ENCODE measurements around the genes ANKRD60, GNAS and ZNF831.

DNA sequence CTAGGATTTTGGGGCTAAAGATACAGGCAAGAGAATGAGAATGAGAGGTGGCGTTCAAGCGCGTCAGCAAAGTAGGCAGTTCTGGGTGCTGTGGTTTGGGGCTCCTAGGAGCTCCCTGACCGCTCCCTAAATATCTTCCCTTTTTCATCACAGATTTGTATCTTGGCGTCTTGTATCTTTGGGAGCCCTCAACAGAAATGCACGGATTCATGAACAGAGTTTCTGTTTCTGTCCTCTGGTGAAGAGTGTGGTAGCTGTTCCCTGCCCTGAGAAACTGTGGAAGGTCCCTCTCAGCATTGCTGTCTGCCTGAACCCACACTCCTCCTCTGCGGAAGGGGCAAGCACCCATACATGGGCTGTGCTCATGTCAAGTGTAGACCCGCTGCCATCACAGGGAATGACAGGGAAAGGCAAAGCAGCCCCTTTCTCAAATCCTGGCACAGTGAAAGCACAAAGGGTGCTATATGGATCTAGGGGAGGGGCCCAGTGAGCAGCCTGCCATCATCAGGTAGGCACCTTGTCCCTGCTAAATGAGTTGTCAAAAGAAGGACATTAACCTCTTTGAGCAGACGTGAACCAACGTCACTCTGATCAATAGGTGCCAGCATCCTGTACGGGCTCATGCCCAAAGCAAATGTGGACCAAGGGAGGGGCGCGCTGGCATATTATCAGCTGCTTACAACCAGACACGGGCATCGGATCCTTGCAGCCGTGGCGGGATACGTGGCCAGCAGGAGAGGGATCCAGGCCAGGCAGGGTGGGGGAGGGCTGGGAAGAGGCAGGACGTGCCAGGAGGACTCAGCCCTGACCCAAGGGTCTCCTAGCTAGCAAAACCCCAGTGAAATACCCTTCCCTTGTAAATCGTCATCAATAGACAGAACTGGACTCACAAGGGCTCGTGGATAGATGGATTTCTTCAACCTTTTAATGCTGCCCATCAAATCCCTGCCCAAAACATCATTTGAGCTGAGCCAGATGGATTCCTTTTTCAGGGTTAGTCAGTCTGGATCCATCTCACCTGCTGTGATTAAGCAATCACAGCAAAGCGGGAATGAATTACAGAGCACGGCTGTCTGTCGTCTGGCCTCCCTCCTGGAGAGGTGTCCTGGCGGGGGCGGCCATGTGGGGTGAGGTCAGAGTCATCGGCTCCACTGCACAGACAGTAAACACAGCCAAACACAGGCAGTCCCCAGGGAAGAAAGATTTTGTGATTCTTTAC is 209.6 kb upstream of the C20orf85 start:
- PRO-cap: no peak

DNA sequence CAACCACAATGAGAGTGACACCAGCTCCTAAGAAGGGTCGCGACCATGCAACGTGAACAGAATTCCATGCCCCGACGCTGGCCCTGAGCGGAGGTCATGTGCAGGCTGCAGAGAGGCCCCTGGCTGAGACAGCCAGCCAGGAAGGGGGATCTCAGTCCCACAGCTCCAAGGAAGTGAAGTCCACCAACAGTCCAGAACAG is 200.1 kb upstream of the C20orf85 start:
- PRO-cap: no peak

DNA sequence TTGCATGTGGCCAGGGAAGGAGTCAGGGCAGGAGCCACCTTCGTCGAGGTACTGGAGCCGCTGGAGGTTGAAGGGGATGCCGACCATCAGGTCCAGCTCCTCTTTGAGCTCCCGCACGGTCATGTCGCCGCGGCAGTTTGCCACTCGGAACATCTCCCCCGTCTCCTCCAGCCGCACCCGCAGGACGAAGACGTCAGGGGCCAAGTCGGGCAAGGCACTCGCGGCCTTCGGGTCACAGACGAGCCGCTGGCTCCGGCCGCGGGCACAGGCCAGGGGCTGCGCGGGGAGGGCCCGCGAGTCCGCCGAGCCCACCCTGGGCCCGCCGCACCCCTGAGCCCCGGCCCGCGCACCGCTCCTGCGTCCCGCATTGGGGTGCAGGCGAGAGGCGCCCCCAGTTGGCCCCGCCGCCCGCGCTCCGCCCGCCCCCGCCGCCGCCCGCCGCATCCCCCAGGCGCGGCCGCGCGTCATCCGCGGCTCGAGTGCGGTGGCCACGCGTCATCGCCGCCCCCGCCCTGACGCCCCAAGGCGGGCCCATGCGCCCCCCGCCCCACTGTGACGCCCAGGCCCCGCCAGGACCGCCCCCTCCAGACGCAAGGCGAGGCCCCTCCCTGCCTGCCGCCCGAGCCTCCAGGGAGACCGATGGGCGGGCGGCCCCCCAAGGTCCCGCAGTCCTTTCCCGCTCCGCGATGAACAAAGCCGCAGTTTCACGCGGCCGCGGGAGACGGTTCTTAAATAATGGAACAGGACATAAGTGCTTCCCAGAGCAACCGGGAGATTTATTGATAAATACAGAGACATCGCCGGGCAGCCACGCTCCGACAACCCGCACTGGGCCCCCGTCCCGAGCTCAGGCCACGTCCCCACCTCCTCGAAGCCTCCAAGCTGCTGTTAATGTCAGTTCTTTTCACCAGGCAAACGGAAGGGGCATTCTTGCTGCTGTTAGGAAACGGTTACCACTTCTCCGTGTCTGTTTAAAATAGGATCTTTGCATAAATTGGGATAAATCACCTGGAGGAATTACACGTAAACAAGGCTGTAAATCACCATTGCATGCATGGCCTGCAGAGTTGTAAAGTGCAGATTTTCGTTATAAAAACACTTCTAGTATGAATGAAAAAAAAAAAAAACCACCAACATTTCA is at the start of gene ANKRD60:
Gene ANKRD60, minus strand, starts transcription at position 468 of the 1,141 bp plus-strand sequence.
- PRO-cap: no peak

DNA sequence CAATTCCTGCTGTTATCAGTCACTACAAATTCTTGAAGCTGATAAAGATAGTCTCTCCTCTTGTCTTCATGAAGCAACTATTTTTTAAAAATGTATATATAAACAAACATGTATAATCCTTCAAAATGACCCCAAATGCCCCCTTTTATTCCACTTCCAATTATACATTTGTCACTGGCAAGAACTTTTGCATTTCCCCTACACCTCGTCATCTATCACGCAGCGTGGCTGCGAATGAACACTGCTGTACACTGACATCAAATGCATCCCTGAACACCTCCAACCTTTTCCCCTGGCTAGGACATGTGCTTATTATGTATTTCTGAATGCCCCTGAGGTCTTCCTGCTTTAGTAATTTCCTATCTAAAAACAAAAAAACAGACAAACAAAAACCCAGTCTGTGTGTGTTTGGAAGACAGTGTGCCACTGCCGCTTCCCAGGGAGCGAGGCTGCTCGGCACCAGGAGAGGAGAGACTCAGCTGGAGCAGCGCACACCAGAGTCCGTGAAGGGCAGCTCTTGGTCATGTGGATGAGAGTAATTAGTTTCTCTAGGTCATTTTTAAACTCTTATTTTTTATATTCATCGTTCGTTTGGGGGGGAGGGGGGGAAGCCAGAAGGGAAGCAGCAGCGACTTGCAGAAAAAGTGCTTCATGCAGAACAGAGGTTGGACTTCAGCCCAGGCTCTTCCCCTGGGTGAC is 9.9 kb upstream of the ANKRD60 start:
- PRO-cap: no peak

DNA sequence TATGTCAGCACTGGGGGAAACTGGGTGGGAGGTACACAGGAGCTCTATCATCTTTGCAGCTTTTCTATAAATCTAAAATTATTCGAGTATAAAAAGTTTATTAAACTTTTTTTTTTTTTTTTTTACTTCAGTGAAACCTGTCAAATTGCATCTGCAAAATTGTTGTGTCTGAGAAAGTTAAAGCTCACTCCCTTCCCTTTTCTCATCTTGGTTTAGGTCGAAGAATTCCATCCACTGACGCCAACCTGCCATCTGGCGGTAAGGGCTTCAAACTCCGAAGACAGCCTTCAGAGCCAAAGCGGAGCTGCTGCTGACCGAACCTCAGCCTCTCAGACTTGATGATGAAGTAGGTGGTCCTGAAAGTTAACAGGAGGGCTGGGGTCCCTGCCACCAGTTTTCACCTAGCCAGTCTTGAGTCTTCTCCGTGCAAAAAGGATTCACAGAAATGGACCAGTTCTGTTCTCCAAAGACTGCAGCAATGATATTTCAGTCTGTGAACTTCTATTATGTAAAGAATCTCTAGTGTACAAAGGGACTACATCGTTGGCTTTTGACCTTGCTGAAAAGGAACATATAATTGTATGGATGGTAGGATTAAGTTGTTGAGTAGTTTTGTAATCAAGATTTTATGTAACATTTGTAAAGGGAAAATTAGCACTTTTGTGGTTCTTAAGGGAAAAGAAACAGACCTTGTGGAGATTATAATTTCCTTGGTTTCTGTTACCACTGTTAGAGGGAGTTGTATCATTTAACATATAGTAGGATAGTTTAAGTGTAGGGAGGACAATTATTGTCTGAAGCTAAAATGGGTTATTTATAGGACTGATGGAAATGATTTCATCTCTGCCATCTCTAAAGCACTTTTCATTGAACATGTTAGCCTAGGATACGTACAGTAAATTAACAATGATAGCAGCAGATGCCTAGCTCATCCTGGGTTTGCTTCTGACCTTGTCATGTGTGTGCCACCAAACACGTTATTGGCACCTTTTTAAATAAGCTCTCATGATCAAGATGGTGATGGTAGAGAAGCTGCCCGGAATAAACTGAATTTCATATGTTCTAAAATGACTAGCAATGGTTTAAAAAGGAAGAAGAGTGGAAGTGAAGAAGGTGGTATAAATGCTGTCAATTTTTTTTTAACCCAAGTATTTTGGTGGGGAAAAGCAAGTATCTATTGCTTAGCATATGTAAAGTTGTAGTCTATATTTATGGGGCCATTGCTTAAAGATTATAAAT is 29.2 kb upstream of the VAPB start:
- PRO-cap: no peak

DNA sequence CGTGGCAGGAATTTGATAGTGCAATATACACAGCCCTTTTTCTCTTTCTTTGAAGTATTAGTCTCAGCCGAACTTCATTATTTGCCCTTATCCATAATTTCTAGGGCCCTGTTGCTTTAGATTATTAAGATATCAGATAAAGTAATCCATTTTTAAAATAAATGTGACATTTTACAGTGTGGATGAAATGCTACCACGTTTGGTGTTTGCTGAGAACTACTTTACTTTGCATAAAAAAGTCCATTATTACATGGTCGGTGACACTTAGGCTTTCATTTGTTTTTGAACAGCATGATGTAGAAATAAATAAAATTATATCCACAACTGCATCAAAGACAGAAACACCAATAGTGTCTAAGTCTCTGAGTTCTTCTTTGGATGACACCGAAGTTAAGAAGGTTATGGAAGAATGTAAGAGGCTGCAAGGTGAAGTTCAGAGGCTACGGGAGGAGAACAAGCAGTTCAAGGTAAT is 51.6 kb downstream of the VAPB start:
- PRO-cap: no peak

DNA sequence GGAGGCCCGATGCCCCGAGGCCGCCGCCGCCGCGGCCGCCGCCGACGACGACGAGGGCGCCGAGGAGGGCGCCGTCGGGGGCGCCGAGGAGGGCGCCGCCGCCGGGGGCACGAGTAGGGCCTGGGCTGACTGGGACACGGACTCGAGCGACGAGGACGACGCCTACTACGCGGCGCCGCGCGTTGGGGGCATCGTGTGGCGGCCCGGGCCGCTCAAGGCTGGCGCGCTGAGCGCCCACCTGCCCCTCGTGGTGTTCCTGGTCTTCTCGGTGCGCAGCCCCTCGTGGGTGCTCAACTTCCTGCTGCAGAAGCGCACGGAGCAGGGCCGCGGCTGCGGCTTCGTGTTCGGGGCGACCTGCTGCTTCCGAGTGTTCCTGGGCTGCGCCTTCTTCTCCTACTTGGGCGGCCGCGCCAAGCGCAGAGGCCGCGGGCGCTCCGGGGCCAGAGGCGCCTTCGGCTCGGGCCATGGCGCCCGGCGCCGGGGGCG is 944 bp upstream of the GNAS start:
- PRO-cap: no peak

DNA sequence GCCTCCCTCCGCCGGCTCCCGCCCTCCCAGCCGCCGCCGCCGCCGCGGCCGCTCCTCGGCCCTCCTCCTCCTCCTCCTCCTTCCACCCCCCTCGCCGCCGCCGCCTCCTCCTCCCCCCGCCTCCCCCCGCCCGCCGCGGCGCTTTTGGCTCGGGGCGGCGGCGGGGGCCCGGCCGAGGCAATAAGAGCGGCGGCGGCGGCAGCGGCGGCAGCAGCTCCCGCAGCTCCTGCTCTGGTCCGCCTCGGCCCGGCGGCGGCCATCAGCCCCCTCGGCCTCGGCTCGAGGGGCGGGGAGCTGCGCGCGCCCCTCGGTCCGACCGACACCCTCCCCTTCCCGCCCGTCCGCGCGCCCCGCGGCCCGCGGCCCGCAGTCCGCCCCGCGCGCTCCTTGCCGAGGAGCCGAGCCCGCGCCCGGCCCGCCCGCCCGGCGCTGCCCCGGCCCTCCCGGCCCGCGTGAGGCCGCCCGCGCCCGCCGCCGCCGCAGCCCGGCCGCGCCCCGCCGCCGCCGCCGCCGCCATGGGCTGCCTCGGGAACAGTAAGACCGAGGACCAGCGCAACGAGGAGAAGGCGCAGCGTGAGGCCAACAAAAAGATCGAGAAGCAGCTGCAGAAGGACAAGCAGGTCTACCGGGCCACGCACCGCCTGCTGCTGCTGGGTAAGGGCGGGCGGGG is at the start of gene GNAS:
Gene GNAS, plus strand, starts transcription at position 210 of the 670 bp plus-strand sequence.
- PRO-cap: bidirectional peak, plus-strand start at position 180 of the sequence, minus-strand start at position 57 of the sequence

- PRO-cap: no peak
These were observed 10.0 kb downstream of the GNAS start for GRCh38 chr20:58901104-58901835.

- PRO-cap: no peak
These were observed 20.4 kb downstream of the GNAS start for GRCh38 chr20:58911448-58912188.

DNA sequence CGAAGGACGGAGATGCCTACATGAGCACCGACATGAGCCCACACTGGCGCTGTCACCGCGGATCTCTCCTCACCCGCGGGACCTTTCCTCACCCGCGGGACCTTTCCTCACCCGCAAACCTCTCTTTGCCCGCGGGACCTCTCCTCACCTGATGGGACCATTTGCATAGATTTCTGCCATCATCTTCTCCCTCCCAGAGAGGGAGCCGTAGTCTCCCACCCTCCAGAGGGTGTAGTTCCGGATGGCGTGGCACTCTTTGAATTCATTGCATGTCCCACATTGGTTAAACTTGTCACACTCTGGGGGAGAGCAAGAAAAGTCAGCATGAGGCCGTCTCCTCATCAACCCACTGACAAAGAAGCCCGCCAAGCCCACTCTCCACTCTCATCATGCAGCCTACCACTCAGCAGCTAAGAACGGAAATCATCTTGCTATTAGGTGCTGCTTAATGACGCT is 9.6 kb downstream of the CTSZ start:
- PRO-cap: no peak

DNA sequence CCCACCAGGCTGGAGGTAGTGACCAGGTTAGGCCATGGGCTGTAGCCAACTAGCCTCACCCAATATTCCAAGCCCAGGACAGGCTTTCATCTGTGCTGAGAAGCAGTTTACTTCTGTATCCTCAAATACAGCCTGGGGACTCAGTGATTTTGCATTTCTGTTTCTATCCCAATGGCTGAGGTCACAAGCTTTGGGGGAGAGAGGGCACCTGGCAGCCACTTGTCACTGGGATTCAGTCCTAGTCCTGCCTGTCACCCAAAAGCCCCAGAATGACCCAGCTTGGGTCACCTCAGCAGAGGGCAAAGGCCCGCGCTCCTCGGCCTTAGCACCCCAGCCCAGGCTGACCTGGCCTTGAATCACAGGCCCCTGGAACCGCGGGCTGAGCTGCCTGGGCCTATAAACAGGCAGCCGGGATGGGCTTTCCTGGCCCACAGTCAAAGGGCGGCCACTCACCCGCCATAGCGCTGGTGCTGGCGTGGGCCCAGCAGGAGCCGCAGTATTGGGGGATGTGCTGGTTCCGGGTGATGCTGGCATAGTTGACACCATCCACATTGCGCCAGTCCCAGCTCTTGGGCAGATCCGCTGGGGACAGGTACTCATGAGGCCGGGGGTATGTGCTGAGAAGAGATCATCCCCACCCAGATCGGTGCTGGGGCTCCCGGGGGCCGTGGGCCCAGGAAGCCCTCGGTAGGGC is 1.0 kb downstream of the CTSZ start:
- PRO-cap: no peak

DNA sequence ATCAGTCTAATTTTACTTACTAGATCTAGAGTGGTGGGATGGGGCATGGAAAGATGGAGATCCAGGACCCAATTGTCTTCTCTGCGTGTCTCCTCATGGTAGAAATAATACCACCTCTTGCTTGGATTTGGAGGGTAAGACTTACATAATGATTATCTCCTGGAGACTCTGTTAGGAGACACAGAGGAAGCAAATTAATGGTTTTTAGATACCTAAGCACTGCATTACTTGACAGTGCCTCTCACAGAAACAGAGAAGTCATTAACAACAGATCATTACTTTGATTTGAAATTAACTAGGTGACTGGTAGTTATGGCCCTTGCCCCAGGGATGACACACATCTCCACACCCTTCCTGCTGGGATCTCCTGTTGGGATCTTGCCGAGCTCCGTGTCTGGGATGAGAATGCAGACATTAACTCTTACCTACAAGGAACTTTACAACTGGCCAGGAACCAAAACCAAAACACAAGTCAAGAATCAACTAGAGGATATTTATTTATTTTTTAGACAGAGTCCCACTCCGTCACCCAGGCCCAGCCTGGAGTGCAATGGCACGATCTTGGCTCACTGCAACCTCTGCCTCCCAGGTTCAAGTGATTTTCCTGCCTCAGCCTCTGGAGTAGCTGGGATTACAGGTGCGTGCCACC is 2.2 kb upstream of the PRELID3B start:
- PRO-cap: no peak

DNA sequence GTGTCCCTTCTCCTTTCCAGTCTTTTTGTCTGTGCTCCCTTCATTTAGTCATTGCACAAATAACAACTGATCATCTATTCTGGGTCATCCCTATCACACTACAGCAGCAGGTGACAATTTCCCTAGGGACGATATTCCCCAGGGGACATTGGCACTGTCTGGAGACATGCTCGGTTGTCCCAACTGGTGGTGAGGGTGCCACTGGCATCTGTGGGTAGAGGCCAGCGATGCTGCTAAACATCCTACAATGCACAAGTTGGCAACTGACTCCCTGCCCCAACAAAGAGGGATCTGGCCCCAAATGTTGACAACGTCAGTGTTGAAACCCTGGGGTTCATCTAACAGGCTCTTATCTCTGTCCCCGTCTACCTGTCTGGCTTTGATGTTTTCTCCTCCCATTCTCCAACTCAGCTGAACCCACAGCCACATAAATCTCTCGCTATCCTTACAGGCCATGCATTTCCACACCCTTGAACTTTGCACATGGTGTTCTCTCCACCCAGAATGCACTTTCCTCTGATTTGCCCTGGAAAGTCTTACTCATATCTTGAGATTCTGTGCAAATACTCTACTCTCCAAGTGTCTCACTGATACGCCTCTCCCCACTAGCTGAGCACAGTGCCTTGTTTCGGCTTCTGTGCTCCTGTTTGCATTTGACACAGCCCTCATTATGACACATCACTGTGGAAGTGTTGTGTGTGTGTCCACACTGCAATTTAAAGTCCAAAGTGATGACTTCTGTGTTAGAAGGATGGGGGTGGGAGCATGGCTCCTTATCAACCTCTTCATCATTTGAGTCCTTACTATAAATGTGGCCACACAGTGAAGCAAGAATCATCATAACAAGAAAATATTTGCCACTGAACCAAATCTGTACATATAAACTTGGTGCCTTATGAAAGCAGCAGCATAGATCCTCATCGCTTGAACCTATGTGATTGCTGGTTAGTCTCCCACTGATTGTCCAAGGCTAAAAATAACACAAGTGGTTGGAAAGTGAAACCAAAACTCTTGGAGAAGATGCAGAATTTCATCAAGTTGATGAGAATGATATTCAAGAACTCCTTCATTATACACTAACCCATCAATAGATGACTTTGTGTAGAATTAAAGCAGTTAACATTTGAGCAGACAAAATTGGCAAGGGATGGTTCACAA is 5.4 kb upstream of the PRELID3B start:
- PRO-cap: no peak

DNA sequence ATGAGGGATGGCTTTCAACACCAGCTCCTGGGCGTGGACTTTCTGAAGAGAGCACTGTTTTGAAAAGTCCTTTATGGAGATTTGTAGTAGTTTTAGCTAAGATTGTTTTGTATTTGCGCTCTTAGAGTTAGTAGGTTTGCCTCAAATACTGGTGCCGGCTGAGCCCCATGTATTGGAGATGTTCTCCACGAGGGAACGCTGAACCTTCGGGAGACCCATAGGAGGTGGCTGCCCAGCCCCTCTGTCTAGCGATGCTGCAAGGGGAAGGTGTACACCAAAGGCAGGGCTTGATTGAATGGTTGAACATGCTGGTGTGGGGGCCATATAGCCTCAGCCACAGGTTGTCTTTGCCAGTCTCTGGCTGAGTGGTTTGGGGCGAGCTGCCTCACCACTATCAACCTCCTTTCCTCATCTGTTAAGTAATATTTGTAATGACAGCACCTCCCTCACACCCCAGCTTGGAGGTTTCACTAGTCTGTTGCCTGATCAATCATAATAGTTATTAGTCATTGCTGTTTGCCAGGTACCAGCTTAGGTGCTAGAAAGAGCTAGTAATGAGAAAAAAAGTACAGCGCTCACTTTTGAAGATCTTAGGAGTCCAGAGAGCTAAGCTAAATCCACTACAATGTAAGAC is 11.9 kb upstream of the ZNF831 start:
- PRO-cap: no peak

- PRO-cap: no peak
These were observed at the start of gene ZNF831 for GRCh38 chr20:59163497-59164625. TSS of gene ZNF831 (plus strand) at chr20:59163821.

GRCh38 chr20:59586022-59586614 is 18.2 kb upstream of the PHACTR3 start:
- PRO-cap: no peak

DNA sequence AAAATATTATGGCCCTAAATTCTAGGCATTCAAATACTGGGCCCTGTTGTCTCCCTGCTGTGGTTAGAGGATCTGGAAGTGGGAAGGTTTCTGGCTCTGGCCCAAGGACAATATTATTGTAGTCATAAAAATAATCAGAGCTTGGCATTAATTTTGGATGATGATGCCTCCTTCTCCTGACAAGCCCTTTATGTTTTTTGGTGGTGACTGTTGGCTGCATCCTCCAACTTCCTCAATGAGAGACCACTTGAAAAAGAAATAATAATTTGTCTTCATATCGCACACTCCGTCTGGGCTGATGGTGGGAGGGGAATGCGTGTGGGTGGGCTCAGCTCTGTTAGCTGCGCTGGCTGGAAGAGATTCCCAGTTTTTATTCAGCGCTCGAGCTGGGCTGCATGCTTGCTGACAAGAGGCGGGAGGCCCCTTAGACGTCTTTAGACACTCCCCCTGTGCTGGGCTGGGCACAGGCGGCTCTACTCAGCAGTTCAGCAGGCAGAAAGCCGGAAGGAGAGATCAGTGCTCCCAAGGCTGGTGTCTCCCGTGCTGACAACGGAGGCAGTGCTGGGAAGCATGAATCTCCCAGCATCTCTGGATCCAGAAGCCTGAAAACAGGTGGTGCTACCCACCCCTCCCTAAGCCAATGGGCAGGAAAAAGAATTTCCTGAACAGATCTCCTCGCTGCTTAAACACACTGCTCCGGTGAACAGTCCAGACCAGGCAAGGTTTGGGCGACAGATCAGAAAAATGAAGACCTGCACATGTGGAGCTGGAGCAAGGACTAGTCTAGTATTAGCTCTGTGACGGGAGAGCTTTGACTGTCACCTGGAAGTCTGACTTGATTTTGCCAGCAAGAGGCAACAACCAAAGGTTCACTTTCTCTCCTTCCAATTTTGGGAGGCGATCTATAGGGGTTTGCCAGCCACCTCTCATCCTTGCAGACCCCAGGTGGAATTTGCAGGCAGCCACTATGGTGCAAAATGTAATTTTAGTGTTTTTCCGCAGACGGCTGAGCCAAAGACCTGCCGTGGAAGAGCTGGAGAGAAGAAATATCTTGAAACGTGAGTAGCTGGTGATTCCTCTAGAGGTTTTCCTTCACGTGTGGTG is 97.6 kb downstream of the SYCP2 start:
- PRO-cap: no peak

- PRO-cap: no peak
These were observed 7.6 kb downstream of the SYCP2 start for GRCh38 chr20:59925641-59926481.

- PRO-cap: no peak
These were observed 50.1 kb downstream of the CDH26 start for GRCh38 chr20:60008143-60008870.